SJSA1 (cell line): Measurements from ENCODE around the genes NFKBIE and TDRD6.

DNA sequence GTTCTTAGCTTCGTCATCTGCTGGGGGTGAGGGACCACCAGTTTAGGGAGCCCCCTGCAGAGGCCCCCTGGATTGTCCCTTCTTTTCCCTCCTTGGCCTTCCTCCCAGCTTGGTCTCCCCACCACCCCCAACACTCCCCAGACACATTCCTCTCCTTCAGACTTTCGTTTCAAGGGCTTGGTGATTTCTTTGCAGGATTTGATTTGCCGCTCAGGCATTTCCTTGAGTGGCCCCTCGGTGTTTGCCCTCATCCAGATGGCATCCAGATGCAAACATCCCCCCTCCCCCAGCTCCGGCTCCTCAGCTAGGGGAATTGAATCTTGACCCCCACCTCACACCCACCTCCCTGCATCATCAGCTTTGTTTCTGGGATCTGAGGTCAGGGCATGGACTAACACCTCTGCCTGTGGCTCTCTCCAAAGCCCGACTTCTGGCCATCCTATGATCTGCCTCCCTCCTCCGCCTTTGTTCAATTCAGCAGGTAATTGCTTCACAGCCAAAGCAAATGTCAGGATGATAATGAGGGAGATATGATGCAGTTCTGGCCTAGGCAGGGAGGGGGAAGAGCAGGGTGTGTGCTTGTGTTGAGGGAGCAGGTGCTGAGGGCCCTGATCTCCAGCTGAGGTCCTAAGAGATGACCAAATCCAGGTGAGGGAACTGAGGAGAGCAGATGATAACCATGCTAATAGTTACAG is 141.5 kb downstream of the VEGFA start:
- RAMPAGE, long total RNA = no peak

DNA sequence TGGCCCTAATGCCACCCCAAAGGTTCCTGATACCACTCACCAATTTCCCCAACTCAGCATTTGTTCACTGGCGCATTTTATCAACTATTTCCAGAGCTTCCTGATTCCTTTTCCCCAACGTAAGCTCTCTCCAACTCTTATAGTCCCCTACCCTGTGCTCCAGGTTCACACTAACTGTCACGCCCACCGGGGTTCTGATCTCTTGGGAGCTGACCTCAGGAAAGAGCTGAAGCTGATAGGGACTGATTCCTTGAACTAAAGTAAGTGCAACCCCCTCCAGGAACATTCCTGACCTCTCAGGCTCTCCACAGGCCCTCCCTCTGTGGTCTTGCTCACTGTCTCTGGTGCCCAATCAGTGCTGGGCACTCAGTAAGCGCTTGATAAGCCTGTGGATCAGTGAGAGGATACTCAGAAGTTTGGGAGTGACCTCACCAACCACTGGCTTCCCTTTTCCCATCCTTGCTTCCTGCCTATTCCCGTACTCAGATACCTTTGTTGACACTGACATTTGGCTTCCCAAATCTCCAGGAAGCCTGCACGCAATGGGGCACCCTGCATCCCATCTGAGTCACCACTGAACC is 73.2 kb downstream of the MRPL14 start:
- RAMPAGE, long total RNA = no peak

GRCh38 chr6:44058394-44059453 is 68.5 kb downstream of the MRPL14 start:
- RAMPAGE, long total RNA = no peak

- RAMPAGE, long total RNA = no peak
These were observed 2.7 kb downstream of the TMEM63B start for GRCh38 chr6:44130096-44130449.

- RAMPAGE, long total RNA = no peak
These were observed 6.1 kb downstream of the TMEM63B start for GRCh38 chr6:44133077-44134132.

DNA sequence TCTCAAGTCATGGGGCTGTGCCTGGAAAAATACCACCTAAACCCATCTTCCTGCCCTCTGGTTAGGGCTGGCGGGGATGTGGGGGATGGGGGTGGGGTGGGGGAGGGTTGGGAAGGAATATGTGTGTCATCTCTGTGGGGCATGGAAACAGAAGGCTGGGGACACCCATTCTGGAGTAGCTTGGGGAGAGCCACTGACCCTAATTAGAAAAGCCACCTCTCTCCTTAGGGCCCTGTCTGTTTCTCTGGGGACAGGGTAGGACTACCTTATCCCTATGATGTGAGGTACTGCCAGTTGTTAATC is 1.3 kb upstream of the SLC29A1 start:
- RAMPAGE, long total RNA = no peak

- RAMPAGE, long total RNA = no peak
These were observed 8.1 kb upstream of the HSP90AB1 start for GRCh38 chr6:44238550-44239472.

- RAMPAGE, long total RNA = no peak
These were observed at the start of gene NFKBIE for GRCh38 chr6:44265229-44266052. TSS of gene NFKBIE (minus strand) at chr6:44265551.

GRCh38 chr6:44381730-44382296 is 5.7 kb upstream of the CDC5L start:
- RAMPAGE, long total RNA = no peak

- RAMPAGE, long total RNA = no peak
These were observed 412.5 kb downstream of the CDC5L start for GRCh38 chr6:44799893-44800538.

DNA sequence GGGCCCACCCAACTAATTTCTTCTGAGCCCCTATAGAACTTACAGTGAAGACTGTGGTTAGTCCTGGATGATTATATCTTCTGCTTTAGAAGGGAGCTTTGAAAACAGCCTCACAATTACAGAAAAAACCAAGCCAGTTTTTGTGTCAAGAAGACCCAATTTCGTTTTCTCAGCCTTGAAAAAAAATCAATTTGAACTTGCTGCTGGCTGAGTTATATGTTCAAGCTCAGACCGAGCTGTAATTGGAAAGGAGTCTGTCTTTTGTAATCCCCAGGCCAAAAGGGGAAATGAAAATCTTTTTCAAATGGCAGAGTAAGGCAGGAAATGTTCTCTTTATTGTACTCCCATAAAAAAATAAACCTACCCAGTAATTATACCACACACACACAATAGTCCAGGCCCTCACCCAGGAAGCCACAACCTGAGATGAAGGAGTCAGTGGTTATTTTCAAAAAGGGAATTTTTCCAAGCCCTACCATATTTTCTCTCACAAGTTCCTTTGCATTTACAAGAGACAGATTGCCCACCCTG is 45.4 kb downstream of the CLIC5 start:
- RAMPAGE, long total RNA = no peak

DNA sequence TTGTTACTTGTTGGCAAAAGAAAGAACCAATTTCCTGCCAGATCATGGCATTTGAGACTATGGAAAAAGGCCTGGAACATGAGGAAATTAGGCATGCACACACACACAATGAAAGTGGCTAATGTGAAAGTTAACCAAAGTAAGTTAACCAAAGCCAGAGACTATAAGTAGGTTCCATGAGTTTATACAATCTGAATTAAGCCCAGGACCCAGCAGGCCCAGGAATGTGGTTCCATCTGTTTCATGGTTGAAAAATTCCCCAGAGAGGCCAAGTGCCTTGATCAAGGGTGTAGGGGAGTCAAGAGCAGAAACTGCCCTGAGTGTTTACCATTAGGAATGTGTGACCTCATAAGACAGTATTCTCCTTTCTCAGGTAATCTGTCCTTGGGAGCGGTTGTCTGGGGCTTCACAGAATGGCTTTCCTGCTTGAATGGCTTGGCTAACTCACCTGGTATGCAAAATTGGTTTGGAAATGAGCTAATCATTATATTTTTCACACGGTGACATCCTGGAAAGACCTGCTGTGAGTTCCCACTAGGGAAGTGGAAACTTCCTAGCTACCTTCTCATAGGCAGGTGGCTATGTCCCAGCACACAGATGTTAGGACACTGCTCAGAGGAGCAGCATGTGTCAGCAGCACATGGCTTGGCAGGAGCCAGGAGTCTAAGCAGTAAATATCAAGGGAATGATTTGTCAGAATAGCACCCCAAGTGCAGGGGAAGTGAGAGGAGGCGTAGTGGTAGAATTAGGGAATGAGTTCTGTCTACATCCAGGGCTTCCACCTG is 17.8 kb downstream of the CLIC5 start:
- RAMPAGE, long total RNA = no peak

DNA sequence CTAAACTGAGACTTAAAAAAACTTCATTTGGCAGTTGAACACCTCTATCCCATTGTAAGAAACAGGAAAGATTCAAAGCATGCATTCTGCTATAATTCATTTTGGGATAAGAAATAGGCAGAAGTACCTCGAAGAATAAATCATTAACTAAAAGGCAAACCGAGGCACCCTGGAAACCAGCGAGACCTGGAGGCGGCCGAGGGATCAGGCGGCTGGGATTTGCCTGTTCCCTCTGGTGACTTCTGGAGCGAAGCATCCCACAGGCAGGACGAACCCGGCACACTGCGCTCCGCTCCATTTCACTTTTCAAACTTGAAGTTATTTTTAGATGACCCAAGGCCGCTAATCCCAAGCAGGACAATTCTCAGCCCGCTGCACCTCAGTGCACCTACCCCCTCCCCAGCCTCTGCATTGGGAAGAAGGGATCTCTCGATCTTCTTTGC is 920 bp downstream of the RCAN2 start:
- RAMPAGE, long total RNA = no peak

- RAMPAGE, long total RNA = no peak
These were observed 19.3 kb upstream of the RCAN2 start for GRCh38 chr6:46510516-46511006.

- RAMPAGE, long total RNA = no peak
These were observed 3.0 kb downstream of the SLC25A27 start for GRCh38 chr6:46655652-46656201.

DNA sequence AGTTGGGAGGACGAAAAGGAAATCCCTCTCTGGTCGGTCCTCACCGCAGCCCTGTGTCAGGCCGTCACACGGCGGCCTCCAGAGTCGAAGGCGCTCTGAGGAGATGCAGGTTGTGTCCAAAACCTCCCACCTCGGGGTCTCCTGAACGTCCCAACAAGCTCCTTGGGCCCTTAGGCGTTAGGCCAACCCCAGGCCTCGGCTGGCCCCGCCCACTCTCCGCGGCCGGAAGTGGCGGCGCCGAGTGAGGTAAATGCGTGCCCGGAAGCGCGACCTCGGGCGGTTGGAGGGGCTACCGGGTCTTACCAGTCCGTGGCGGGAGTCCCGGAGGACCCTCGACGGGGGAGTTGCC is at the start of gene TDRD6:
Gene TDRD6 (plus strand): TSS at position 255 of the 349 bp plus-strand sequence.
- RAMPAGE, long total RNA = no peak

- RAMPAGE, long total RNA = no peak
These were observed 12.4 kb downstream of the ADGRF5 start for GRCh38 chr6:46909232-46909871.

DNA sequence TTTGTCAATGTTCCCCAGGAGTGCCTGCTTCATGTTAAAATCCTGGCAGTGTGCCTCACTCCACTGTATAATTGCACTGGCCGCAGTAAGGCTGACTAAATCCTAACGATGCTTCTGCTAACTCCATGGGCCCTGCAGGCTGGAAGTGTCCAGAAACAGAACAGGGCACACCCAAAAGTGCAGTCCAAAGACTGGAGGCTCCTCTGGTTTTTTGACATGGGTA is 41.5 kb upstream of the ADGRF1 start:
- RAMPAGE, long total RNA = no peak

DNA sequence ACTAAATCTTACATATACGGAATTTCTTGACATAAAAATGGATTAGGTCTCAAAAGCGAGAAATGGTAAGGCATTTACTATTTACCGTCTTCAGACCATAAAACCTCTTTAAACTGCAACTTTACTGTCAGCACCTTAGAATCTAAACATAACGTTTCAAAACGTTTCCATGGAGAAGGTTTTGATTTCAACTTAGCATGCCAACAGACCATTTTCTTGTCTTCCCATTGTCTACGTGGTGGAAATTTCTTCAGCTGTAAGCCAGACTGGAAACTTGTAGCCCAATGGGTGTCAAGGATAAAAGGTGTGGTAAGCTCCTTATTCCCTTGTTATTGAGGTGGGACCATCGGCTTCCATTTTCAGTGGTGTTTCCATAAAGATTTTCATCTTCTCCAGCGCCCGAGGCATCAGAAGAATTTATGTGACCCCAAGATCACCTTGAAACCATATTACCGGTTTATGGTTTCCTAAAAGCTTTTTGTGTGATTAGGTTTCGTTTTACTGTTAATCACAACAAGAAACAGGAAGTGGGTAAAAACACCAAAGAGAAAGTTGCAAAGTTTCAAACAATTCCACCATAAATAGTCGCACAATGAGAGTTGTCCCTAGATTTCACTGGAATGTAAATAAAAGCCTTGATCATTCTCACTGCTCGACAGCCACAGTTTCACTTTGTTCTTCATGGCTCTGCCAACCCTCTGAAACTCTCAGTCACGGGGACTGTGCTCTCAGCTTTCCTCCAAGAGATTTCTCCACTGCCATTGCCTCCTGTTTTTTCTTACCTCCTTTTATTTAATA is 63.0 kb upstream of the CD2AP start:
- RAMPAGE, long total RNA = no peak

- RAMPAGE, long total RNA = no peak
These were observed 44.7 kb upstream of the ADGRF4 start for GRCh38 chr6:47653694-47654027.